Measurements from ENCODE around the genes ZBED5 and CSNK2A3.

DNA sequence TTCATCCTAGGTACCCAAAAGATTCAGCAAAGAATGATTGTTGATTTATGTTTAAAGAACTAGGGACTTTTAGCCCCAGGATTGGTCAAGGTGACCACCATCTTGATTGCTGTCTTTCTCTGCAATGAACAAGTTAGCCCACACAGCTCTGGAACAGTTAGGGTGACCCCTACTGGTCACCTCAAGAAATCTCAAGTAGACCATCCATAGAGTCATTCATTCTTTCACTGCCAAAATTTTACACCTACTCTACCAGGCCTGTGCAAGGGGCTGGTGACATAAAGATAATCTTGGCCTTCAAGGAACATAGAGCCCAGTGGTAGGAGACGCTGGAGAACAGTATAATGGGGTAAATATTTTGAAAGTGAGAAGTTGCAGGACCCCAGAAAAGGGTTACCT lies 39.3 kb downstream of the IRAG1 start:
- PRO-cap: no peak
- RAMPAGE, long total RNA, 4 experiments: no peak in any of the 4 experiments

DNA sequence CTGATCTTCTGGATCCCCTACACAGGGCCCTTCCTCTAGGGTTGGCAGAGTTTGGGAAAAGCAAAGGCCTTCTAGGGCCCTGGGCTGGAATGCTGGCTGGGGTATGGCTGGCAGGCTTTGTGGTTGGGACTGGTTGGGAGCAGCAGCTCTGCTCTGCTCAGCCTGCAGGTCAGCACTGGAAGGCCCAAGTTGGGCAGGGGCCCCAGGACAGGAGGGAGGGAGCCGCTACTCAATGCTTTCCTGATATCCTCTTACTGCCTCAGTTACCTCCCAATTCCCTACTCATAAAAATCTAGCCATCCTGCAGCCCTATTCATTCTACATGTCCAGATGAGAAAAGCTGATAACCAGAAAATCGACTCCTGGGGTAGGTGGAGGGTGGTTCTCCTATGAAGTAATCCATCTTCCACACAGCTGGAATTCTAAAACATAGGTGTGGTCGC lies 26.3 kb downstream of the IRAG1 start:
- PRO-cap: no peak
- RAMPAGE, long total RNA, 4 experiments: no peak in any of the 4 experiments

DNA sequence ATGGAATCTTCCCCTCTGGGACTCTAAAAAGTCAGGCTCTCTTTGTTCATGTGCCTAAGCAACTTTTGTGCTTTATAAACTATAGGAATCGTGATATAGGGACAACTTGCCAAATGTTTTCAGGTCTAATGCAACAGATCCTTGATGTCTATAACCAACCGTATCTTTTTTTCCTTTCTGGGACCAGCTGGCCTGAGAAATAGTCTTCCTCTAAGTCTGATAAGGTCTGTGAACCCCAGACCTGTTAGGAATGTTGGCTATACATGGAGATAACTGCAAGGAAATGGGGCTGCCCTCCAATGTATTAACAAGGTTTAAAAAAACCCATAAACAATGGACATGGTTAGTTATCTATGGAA lies 11.3 kb downstream of the IRAG1 start:
- PRO-cap: no peak
- RAMPAGE, long total RNA, 4 experiments: no peak in any of the 4 experiments

GRCh38 chr11:10806714-10807144 lies 2.0 kb downstream of the EIF4G2 start:
- PRO-cap: unidirectional peak, plus-strand start at chr11:10806831
- RAMPAGE, long total RNA, 4 experiments: no peak in any of the 4 experiments

DNA sequence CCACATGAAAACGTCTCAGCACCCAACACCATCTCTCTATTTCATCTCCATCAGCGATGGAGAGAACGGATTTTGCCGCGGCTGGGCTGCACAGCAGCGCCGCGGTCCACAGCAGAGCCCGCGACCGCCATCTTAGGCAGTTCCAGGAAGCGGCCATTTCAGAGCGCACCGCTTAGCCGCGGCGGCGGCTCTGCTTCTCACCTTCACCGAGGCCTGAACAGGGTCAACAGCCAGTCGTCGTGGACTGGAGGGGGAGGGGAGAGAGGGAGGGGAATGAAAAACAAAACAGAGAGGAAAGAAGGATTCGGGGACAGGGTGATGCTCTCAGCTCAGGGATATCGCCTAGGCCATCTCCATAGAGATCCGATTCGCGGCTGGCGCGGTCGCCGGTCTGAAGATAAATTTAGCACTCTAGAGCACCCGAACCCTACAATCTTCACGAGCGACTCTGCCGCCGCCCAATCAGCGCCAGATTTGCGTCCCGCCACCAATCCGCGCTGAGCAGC lies at the start of gene ZBED5:
Gene ZBED5 (minus strand): TSS at position 393 of the 506 bp plus-strand sequence.
- PRO-cap: unidirectional peak, minus-strand start at position 126 of the sequence; bidirectional peak, plus-strand start outside the sequence, minus-strand start at position 405 of the sequence
- RAMPAGE, long total RNA, 4 experiments: start-site peak on the minus strand in 3 of 4 experiments, centred at positions 70 to 386 of the sequence, 5 to 47 reads per replicate

DNA sequence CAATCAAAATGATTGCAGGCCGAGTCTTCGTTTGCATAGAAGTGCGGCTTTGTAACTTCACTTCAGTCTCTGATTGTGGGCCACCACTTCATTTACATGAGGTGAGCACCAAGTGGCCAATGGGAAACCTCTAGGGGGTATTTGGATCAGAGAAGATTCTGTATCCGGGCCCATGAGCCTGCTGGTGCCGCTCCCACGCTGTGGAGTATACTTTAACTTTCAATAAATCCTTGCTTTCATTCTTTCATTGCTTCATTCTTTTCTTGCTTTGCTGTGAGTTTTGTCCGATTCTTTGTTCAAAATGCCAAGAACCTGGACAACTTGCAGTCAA lies 50.9 kb upstream of the ZBED5 start:
- PRO-cap: no peak
- RAMPAGE, long total RNA, 4 experiments: no peak in any of the 4 experiments

DNA sequence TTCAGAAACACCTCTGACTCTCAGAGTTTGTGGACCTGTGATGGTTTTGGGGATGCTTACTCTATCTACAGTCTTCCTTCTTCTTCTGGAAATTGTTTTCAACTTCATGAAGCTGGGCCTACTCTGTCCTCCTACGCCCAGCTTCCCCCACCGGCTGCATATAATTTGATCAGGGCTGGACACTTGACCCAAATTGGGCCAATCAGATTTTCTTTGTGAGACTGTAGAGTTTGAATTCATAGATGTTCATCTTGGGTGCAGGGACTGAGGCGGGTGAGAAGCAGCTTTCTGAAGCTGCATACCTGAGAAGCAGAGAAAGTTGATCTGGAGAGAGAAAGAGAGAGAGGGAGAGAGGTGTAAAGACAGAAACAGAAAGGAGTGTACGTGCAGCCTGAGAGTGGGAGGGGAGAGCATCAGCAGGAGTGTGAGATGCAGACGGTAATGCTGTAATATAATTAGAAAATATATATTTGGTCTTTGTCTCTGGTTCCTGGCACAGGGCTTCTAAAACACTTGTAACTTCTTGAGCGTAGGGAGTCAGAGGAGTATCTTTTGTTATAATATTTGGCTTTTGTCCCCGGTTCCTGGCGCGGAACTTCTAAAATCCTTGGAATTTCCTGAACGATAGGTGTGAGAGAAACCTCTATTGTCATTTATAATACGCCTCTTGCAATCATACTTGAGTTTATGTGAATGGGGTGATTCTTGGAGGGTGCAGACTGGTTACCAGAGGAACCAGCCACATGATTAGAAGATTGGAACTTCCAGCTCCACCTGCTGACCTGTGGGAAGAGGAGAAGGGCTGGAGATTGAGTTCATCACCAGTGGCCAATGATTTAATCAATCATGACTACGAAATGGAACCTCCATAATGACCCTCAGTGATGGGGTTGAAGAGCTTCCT lies 53.9 kb upstream of the ZBED5 start:
- PRO-cap: no peak
- RAMPAGE, long total RNA, 4 experiments: no peak in any of the 4 experiments

- PRO-cap: no peak
- RAMPAGE, long total RNA, 4 experiments: no peak in any of the 4 experiments
Observed at GRCh38 chr11:11352992-11353483, at the start of gene CSNK2A3. CSNK2A3 (minus strand) TSS chr11:11353250.

DNA sequence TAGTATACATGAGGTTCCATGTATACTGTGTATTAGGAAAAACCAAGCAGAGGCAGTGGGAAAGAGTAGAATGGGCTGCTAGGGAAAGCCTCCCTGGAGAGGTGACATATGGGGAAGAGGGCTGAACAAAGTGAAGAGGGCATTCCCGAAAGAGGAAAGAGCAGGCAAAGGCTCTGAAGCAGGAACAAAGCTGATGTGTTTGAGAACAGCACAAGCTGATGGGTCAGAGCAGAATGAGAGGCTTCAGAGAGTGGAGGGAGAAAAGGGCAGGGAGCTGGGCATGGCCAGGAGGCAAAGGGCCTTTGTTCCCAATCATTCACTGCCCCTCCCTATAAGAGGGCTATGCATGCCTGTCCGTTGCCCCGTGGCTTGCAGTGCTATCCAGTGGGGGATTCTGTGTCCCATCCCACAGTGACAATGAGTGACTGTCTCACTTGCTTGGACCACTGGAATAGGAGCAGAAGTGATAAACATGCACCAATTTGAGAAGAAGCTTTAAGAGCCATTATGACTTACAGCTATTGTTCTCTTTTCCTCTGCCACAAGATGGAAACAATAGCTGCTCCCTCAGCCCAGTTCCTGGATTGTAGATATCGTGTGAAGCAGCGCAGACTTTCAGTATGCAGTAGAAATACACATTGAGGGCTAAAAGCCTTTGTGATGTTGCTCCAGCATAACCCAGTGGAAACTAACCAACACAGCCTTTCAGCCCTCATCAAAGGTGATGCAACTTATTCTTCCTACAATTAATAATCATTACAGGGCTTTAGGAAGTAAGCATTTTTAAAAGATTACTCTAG lies 39.6 kb downstream of the GALNT18 start:
- PRO-cap: no peak
- RAMPAGE, long total RNA, 4 experiments: no peak in any of the 4 experiments

DNA sequence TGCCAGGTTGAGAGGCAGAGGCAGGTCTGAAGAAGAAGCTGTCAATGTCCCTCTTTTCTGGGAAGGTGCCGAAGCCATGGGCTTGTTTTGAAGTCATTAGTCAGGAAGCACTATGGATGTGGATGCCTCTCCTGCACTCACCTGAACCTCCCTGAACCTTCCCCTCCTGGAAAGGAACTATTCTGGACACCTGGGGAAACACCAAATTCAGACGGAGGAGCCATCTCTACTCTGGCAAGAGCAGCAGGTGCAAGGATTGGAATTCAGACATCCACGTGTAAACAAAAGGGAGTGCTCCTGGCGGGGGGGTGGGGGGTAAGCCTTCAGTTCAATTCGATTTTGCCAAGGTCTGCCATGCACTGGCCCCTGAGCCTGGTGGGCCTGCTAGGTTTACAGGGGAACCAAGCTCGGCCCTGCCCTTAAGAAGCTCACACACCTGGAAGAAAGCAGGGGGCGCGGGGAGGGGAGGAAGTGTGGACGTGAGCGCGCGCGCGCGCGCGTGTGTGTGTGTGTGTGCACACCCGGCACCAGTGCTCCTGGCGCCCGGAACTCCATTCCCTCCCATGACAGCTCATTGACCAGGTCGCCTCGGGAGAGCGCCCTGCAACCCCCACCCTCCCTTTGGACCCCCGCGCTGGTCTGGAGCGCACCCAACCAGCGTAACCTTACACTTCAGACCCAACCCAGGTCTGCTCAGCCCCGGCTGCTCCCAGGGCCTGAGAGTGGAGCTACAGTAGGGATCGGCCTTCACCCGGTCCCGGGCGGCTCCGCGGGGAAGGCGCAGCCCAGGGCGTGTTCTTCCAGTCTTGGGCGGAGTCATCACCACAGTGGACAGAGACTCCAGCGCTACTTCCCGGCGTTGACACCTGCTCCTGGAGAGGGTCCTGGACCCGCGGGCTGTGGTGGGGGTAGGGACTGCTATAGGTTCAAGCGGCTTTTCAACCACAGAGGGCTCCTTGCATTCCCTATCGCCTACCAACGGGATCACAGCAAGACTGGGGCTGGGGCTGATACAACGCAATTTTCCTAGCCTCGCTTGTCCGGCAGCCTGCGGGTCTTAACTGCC lies 1.6 kb downstream of the GALNT18 start:
- PRO-cap: bidirectional peak, plus-strand start at position 554 of the sequence, minus-strand start at position 535 of the sequence; bidirectional peak, plus-strand start at position 803 of the sequence, minus-strand start at position 769 of the sequence
- RAMPAGE, long total RNA, 4 experiments: start-site peak on the minus strand in 1 of 4 experiments, centred at position 793 of the sequence, 5 reads per replicate

- PRO-cap: no peak
- RAMPAGE, long total RNA, 4 experiments: no peak in any of the 4 experiments
Observed at GRCh38 chr11:11813221-11813802, 28.5 kb upstream of the USP47 start.

DNA sequence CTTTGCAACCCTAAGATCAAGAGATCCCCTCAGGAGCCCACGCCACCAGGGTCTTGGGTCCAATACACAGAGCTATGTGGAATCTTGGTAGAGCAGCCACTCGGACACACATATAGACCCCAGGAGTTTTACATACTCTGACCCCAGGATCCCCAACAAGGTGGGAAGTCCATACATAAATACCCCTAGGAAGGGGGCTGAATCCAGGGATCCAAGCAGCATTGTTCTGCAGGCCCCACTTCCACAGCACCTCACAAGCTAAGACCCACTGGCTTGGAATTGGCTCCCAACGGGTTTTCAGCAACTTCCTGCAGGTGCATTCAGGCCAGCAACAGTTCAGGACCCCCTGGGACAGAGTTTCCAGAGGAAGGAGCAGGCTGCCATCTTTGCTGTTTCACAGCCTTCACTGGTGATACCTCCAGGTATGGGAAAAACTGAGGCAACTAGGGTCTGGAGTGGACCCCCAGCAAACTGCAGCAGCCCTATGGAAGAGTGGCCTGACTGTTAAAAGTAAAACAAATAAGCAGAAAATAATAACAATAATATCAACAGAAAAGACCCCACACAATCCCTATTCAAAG lies 43.8 kb downstream of the USP47 start:
- PRO-cap: no peak
- RAMPAGE, long total RNA, 4 experiments: no peak in any of the 4 experiments

GRCh38 chr11:11957692-11957951 lies 50.8 kb downstream of the DKK3 start:
- PRO-cap: no peak
- RAMPAGE, long total RNA, 4 experiments: no peak in any of the 4 experiments

- PRO-cap: bidirectional peak, plus-strand start at chr11:12111800, minus-strand start at chr11:12111689
- RAMPAGE, long total RNA, 4 experiments: no peak in any of the 4 experiments
Observed at GRCh38 chr11:12111457-12112153, 1.2 kb downstream of the MICAL2 start.

DNA sequence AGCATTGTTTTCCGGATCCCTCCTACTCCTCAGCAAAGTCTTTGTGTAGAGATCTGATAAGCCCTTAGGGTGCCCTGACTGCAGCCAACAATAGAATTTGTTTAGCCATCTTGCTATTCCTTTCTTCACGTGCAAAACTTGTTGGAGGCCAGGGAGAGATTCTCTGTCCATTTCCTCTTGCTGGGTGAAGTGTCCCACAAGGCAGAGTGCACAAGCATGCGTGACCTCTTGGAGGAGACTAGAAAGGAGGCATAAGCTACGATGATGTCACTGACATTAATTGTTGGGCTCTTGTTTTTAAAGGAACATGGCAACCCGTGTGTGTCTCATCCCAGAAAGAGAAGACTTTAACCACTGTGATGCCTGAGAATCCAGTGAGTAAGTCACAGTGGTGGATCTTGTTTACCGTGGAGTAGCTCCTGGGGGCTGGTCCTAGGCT lies 27.7 kb downstream of the MICAL2 start:
- PRO-cap: no peak
- RAMPAGE, long total RNA, 4 experiments: start-site peak on the plus strand in 2 of 4 experiments, centred at positions 342 to 357 of the sequence, 18 to 41 reads per replicate

- PRO-cap: no peak
- RAMPAGE, long total RNA, 4 experiments: no peak in any of the 4 experiments
Observed at GRCh38 chr11:12157596-12158205, 47.3 kb downstream of the MICAL2 start.

DNA sequence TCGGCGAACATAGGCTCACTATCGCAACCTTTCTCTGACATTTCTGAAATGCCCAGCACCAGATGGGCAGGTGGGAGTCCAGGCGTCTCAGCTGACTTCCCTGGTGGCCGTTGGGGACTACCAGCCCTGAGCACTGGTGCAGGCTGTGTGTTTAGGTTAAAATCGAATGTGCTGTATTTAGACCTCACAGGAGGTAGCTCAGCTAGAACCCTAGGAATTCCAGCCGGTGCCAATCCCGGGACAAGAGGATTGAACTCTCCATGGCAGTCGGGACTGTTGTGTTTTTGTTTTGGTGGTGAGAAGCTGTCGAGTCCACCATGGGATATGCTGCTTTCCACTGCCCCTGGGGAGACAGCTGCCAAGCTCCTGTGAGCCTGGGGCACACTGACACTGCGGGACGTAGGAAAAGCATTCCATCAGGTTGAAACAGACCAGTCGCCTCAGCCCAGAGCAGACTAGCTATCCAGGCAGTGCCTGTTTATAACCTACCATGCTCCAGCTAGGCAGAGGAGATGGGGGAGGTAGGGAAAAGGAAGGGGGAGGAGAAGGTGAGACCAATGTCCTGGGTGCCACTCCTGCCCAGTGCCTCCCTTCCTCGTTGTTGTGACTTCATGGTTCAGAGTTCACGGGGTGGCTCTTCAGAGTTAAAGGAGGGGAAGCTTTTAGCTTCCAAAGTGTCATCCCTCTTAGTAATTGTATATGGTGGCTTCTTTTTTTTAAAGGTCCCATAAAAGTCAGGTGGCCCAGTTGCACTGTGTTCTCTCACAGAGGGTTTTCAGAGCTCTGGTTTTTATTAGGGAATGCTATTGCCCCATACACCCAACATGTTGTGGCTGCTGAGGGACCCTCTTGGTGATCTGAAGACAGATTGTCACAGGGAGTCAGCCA lies 53.0 kb downstream of the MICAL2 start:
- PRO-cap: unidirectional peak, minus-strand start at position 452 of the sequence
- RAMPAGE, long total RNA, 4 experiments: no peak in any of the 4 experiments

GRCh38 chr11:12204178-12205081 lies 94.0 kb downstream of the MICAL2 start:
- PRO-cap: no peak
- RAMPAGE, long total RNA, 4 experiments: start-site peak on the plus strand in 1 of 4 experiments, at chr11:12204251-12204807 at its widest, 14 to 71 reads per replicate

GRCh38 chr11:12212994-12213637 lies 102.7 kb downstream of the MICAL2 start:
- PRO-cap: no peak
- RAMPAGE, long total RNA, 4 experiments: start-site peak on the plus strand in 1 of 4 experiments, at chr11:12213131-12213527 at its widest, 13 reads per replicate

DNA sequence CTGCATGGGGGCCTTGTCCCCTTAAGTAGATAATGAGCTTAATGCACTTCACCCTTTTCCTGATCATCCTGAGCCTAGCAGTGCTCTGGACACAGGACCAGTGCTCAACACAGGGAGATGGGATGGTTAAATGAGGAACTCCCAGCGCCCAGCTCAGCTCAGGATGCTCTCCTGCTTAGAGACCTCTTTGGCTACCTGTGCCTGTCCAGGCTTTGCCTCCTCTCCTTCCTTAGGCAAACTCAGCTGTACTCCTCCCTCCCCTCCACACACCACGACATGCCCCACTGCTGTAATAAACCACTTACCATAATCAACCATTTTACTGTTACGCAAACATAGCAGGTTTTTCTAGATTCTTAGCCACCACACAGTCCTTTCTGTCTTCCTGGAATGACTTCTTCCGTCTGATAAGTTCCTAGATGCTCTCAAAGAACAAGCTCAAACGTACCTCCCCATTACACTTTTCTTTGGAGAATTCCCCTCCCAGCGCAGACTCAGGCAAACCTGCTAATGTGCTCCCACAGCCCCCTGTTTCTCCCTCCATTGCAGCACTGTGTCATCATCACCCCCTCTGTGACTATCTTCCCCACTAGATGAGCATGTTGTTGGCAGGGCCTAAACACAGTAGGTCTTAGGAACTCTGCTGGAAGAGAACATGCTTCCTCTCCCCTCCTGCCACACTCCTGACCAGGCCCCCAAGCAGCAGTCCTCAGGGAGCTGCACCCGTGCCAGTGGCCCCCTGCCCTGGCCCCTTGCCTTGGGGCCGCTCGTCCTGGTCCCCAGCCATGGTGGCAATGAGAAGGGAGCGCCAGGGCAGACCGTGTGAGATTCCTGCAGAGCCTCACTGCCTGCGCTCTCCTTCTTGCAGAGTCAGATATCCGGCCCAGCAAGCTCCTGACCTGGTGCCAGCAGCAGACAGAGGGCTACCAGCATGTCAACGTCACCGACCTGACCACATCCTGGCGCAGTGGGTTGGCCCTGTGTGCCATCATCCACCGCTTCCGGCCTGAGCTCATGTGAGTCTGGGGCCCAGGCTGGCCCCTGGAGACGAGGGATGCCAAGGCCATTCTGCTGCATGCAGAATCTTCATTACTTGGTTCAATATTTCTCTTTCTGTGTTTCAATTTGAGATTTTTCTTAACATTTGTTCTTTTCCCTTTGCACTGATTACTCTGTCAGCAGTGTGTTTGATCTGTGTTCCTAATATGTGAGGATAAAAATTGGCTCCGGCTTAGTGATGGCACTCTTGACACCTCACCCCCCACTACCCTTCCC lies 113.9 kb downstream of the MICAL2 start:
- PRO-cap: unidirectional peak, minus-strand start at position 872 of the sequence
- RAMPAGE, long total RNA, 4 experiments: no peak in any of the 4 experiments

Measured in transverse colon (tissue), 4 donors.